REH cell (cell line): ENCODE measurements around a stretch of chr1.

- PRO-cap = no peak
Measured at GRCh38 chr1:21344150-21345028, 54.1 kb upstream of the ECE1 start.

DNA sequence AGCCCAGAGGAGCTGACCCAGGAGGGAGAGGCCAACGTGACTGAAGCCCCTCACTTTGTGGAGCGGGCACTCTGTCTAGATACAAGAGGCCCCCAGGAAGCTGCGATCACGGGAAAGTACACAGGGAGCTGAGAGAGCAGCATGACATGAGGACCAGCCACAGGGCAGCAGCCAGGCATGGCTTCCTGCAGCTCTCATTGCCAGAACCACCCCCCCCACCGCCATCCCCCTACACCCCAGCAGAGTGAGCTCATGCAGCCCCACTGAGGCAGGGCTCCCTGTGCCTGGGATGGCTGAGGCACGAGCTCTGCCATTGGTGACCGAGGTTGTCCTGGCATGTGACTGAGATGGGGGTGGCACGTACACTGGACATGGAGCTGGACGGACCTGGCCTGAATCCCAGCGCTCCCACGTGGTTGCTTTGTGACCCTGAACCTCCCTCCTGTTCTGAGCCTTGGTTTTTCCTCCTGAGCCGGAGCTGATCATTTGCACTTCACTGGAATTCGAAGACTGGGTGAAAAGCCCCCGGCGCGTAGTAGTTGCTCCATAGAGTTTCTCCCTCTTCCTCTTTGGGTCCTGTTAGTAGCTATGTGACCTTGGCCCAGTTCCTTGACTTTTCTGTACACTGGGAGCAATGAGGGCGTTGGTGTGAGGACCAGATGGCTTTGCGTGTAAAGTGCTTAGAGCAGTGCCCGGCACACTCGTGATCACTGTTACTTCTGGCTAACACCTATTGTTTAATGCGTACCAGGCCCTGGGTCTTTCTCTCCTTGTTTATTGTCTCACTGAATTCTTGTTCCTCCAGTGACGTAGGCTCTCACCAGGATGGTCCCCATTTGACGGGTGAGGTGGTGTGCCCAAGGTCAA lies 28.4 kb downstream of the ALPL start:
- PRO-cap = no peak

GRCh38 chr1:21547164-21547502 lies 37.9 kb downstream of the ALPL start:
- PRO-cap = no peak

DNA sequence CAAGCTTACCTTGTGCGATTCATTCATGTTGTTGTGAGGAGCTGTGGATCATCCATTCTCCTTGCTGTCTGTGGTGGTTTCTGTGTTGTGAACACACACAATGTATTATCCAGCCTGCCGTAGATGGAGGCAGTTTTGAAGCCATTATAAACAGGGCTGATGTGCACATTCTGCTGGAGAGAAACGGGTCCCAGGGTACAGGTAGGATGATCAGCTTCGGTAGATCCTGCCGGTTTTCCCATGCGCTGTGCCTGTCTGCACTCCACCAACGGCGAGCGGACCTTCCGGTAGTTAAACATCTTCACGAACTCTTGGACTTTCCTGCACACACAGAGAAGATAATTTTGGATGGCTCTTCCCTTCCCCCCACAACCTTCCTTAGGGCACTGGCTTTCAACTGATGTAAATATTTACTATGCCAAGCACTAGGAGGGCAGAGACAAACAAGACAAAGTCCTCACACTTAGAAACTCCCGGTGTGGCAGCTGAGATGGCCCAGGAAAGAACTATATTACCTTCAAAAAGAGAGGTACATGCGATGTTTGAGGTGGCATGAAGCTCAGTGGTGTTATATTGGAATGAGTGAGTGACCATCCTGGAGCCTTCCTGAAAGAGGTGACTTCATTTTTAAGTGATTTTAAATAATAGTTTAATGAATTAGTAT lies 41.7 kb downstream of the ALPL start:
- PRO-cap = no peak

GRCh38 chr1:21570189-21570498 lies 60.9 kb downstream of the ALPL start:
- PRO-cap = no peak

- PRO-cap = no peak
Measured at GRCh38 chr1:21608765-21609181, 60.4 kb downstream of the RAP1GAP start.

DNA sequence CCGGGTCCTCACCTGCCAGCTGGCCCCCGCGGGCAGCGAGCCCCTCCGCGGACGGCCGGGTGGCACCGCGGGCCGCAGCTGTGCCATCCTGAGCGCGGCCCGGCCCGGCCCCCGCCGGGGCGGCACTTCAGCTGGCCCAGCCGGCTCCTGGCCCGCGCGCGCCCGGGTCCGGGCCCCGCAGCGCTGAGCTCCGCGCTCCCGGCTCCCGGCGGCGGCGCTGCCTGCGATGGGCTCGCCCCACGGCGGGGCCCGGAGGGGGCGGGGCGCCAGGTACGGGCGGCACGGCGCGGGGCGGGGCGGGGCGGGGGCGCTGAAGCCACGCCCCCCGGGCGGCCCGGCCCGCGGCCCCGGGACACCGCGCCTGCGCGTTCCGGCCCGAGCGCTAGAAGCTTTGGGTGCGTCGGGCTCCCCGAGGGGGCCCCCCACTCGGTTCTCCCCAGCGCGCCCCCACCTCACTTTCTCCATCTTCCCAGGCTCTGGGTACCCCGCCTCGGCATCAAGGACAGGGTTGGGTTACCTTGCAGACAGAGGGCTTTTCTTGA lies 46.8 kb downstream of the RAP1GAP start:
- PRO-cap = no peak

DNA sequence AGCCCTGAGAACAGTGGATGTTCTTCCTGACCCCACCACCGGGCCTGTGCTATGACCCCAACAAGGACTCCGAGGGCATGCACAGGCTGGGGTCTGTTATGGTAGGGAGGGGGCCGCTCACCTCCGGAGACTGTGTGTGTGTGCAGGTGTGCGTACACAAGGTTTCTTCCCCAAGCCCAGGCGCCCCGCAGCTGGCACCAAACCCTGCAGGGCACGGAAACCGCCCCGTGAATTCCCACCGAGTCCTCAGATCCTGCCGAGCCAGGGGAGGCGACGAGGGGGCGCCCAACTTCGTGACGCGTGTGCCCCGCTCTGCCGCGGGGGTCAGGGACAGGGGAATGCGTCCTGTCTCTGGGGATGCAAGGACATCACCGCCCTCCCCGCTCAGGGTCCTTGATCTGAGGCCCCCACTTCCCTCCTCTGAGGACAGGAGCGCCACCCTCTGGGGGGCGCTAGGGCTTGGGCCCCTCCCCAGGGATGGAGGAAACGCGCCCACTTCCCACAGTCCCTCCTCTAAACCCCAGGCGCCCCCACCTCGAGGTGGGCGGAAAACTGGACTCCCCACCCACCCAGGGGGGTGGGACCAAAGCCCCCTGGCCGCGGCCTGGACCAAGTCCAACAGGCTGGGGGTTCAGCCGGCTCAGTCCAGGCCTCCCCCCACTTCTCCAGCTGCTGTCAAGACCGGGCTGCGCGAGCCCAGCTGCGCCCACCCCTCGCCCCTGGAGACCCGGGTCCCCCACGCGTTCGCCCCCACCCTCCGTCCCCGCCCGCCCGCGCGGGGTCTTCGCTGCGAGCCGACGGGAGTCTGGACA lies 561 bp downstream of the RAP1GAP start:
- PRO-cap = no peak

DNA sequence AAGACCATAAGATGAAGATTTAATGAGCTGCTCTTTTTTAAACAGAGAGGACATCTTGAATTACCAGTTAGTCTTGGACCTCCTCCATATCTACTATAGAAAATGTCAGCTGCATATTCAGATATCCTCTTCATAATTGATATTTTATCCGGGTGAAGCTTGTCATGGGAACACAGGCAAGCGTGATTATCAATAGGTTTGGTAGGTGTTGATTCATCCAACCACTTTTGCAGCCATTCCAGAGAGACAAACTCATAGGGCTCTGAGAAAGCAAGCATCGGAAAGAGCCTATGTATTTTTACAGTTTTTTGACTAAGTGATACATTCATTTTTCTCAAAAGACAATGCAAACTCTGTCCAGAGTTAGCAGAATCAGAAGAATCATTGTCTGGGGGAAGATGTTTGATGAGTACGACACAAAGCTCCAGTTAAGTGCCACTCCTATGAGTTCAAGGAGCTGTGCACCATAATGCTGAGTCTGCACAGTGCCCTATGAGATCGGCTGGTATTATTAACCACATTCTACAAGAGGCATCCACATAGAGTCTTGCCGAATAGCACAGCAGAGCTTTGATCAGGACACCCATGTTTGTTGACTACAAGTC lies 54.8 kb upstream of the RAP1GAP start:
- PRO-cap = no peak

DNA sequence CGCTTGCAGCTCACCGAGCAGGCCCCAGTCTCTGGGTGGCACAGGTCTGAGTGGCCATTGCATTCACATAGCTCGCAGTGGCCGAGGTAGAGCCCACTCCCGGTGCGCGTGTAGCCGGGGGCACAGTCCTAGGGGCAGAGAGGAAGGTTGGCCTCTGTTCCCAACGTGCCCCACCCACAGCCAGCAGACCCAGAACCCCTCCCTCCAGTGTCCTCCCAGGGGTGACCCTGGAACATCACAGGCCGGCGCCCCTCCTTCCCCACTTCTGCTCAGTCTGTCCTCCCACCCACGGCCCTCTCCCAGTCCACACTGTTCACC lies 52.0 kb downstream of the LDLRAD2 start:
- PRO-cap = no peak

DNA sequence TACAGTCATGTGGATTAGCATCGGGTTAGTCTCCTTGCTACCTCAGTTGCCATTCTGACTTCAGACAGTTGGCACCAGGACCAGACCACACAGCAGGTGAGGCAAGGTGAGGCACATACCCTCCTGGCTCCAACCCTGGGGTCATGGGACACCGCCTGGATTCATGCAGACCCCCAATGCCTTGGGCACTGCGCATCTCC lies 58.4 kb downstream of the LDLRAD2 start:
- PRO-cap = no peak

DNA sequence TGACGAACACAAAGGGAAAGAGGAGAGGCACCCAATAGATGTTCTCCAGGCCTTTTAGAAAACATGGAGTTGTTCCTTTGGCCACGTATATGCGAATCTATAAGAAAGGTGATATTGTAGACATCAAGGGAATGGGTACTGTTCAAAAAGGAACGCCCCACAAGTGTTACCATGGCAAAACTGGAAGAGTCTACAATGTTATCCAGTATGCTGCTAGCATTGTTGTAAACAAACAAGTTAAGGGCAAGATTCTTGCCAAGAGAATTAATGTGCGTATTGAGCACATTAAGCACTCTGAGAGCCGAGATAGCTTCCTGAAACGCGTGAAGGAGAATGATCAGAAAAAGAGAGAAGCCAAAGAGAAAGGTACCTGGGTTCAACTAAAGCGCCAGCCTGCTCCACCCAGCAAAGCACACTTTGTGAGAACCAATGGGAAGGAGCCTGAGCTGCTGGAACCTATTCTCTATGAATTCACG lies 29.0 kb downstream of the HSPG2 start:
- PRO-cap = no peak

DNA sequence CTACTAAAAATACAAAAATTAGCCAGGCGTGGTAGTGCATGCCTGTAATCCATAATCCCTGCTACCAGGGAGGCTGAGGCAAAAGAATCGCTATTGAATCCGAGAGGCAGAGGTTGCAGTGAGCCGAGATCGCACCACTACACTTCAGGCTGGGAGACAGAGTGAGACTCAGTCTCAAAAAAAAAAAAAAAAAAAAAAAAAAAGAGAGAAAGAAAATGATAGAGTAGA lies 10.6 kb downstream of the HSPG2 start:
- PRO-cap = no peak

DNA sequence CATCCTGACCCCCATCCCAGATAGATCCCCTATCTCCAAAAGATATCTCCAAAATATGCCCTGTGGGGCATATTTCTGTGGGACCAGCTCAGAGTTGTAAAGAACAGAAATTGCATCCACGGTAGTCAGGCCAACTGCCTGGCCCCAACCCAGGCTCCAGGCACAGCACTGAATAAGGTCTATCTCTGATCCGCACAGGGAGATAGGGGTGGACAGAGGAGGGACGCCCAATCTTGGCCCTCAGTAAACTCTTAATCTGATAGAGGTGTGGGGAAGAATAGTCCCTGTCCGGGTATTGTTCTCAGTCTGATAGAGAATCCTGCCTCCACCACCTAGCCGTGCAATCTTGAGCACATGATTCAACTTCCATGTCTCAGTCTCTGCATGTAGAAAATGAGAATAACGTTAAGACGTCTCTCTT lies 2.0 kb upstream of the HSPG2 start:
- PRO-cap = no peak

DNA sequence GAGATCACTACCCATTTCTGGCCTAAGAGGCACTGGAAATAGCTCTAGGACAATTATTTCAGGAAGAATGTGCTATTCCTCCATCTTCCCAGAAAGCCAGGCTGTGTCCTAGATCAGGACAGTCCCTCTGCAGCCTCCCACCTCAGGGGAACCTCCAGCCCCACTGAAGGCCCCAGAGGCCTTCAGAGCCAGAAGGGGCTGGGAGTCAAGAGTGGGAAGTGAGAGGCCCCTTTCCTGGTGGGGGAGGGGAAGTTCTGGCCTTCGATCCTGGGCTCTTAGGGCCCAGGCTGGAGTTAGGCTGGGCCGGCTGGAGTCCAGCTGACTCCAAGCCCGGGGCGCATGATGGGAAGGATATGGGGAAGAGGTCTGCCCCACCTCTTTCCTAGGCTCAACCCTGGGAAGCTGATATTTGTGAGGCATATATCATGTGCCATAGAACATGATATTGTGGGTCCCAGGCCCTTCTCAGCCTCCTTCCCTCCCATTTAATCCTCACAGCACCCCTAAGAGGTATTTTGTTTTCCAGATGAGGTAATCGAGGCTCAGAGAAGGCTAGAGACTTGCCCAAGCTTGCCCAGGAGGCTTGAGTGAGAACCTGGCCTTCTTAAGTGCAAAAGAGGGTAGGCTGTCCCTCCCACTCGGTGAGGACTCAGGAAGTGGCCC lies 18.5 kb upstream of the HSPG2 start:
- PRO-cap = no peak

GRCh38 chr1:21973149-21973614 lies 3.6 kb upstream of the CELA3B start:
- PRO-cap = no peak

DNA sequence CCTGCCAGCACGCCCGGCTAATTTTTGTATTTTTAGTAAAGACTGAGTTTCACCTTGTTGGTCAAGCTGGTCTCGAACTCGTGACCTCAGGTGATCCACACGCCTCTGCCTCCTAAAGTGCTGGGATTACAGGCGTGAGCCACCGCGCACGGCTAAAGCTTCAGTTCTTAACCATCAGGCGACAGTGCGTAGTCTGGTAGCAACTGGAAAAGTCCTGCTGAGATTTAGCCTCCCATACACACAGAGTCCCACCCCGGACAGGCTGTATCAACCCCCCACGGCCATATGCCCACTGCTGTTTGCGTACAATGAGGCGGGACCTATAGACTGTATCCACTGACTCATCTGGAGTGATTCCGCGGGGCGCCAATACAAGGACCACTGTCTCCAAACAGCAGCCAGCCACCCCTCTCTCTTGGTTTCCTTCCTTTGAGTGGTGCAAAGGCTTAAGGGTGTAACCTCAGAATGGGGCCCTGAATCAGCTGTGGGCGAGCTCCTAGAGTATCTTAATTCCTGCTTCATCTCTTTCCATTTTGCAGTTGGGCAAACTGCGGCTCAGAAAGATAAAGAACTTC lies 23.4 kb downstream of the CELA3A start:
- PRO-cap = bidirectional peak, plus-strand start at position 184 of the sequence, minus-strand start at position 195 of the sequence; bidirectional peak, plus-strand start at position 420 of the sequence, minus-strand start at position 301 of the sequence

DNA sequence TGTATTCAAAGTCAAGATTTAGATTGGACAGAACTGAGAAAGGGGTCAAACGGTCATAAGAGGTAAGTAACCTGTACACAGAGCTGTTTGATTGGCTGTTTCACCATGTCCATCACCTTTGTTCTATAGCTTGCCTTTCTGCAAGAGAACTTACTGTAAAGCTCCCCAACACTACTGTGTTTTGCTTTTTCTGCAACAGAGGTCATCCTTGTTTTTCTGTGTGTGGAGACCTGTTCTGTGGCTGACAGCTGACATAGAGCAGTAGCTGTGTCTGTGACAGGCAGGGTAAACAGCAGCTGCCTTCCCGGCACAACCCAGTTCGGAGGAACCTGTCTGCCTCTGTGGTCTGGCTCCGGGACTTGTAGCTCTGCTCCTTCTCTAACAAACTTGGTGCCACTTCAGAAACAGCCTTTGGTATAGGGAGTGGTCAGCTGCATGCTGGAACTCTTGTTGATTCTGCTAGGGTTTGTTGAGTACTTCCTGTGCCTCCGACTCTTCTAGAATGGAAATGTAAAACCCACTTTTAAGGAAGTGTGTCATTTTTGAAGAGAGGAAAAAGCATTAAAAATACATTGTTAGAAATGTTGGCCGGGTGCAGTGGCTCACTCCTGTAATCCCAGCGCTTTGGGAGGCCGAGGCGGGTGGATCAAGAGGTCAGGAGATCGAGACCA lies 21.0 kb upstream of the CDC42 start:
- PRO-cap = no peak

GRCh38 chr1:22053887-22054175 lies 1.3 kb downstream of the CDC42 start:
- PRO-cap = no peak

DNA sequence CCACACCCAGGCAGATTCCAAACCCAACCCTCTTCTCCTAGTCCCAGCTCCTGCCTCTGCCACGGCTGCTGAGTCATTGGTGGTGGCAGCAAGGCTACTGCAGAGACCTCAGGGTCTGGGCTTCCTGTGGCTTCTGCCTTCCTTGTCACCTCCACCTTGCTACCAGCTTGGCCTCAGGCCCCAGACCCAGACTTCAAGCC lies 118.5 kb upstream of the ZBTB40 start:
- PRO-cap = no peak